Mesenchymal stem cell of the bone marrow (primary cell): Measurements from ENCODE around the genes INSL3, CCDC124 and PIK3R2.

GRCh38 chr19:17821355-17821719 is at the start of gene INSL3:
TSS of gene INSL3 (minus strand) at chr19:17821519.
- CAGE, long polyA plus RNA = no peak

- CAGE, long polyA plus RNA = no peak
These were observed 6.6 kb upstream of the INSL3 start for GRCh38 chr19:17827941-17828381.

GRCh38 chr19:17860409-17861345 is 967 bp downstream of the RPL18A start:
- CAGE, long polyA plus RNA = no peak

DNA sequence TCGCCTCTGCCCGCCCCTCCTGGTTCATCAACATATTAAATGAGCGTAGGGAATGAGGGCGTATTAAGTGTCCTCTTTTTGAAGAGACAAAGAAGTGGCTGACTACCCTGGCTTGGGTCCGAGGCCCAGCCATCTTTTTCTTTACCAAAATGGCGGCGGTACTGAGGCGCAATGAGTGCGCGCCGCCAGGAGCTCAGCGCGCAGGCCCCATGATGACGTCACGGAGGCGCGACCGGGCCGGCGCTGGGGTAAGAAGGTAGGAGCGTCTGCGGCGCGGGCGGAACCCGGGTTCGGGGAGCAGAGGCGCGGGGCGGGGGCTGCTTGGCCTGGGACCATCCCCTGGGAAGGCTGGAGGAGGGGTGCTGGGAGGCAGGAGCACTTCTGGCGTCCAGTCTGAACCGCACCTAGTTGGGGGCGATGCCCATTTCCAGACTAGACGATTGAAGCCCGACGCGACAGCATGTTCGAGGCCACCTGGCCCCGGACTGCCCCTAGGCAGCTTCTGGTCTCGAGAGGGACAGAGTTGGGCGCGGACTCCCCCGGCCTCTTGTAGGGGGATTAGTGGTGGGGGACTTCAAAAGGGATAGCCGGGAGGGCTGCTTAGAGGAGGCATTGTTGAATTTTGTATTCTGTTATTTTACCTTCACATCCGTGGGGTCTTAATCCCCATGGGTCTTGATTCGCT is at the start of gene CCDC124:
TSS of gene CCDC124 (plus strand) at position 223 of the 685 bp plus-strand sequence.
- CAGE, long polyA plus RNA = no peak

GRCh38 chr19:17948949-17949365 is 16.1 kb downstream of the CCDC124 start:
- CAGE, long polyA plus RNA = no peak

- CAGE, long polyA plus RNA = no peak
These were observed 18.2 kb downstream of the KCNN1 start for GRCh38 chr19:17985241-17985459.

- CAGE, long polyA plus RNA = no peak
These were observed 1.2 kb downstream of the ARRDC2 start for GRCh38 chr19:18008708-18010043.

DNA sequence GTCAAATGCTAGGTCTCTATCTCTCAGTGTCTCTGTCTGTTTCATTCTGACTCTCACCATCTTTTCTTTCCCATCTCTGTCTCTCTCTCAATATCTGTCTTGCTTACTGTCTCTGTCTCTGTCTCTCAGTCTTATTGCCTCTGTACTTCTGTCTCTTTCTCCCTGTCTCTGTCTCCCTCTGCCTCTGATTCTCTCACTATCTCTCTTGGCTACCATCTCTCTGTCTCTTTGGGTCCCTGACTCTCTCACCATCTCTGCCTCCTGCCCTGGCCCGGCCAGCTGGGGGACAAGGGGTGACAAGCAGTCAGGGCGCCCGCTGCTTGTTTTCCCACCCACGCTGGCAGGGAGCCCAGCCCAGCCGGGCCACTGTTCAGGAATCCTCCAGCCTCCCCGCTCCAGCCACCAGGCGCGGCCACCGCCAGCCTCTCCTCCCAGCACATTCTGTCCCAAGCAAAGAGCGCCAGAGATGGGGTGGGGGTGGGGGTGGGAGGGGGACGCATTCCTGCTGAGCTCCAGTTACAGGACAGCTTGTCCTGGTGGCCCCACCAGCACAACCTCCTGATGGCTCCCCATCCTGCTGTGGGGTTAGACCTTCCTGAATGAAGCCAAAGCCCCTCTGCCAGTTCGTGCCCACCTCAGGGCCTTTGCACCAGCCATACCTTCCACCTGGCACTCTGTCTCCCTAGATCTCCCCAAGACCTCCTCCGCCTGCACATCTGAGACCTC is 12.2 kb downstream of the ARRDC2 start:
- CAGE, long polyA plus RNA = no peak

- CAGE, long polyA plus RNA = no peak
These were observed 3.0 kb downstream of the MAST3 start for GRCh38 chr19:18100492-18101148.

DNA sequence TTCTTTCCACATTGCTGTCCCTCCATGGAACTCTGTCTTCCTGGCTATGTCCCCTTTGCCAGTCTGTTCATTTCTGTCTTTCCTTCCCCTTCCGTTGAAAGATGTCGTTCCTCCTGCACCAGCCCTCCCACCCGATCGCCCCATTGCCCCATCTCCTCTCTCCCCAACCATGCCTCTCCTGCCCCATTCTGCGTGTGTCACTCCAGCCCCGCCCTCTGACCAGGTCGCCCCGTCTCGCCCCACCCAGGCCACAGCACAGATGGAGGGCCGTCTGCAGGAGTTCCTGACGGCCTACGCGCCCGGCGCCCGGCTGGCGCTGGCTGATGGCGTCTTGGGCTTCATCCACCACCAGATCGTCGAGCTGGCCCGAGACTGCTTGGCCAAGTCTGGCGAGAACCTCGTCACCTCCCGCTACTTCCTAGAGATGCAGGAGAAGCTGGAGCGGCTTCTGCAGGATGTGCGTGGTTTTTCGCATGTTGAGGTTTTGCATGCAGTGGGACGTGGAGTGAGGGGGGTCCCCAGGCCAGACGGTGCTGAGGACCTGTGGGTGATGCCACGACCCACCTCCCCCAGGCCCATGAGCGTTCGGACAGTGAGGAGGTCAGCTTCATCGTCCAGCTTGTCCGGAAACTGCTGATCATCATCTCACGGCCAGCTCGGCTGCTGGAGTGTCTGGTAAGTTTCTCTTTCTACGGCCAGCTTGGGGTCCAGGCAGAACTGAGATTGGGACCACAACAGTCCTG is 26.3 kb downstream of the MAST3 start:
- CAGE, long polyA plus RNA = no peak

DNA sequence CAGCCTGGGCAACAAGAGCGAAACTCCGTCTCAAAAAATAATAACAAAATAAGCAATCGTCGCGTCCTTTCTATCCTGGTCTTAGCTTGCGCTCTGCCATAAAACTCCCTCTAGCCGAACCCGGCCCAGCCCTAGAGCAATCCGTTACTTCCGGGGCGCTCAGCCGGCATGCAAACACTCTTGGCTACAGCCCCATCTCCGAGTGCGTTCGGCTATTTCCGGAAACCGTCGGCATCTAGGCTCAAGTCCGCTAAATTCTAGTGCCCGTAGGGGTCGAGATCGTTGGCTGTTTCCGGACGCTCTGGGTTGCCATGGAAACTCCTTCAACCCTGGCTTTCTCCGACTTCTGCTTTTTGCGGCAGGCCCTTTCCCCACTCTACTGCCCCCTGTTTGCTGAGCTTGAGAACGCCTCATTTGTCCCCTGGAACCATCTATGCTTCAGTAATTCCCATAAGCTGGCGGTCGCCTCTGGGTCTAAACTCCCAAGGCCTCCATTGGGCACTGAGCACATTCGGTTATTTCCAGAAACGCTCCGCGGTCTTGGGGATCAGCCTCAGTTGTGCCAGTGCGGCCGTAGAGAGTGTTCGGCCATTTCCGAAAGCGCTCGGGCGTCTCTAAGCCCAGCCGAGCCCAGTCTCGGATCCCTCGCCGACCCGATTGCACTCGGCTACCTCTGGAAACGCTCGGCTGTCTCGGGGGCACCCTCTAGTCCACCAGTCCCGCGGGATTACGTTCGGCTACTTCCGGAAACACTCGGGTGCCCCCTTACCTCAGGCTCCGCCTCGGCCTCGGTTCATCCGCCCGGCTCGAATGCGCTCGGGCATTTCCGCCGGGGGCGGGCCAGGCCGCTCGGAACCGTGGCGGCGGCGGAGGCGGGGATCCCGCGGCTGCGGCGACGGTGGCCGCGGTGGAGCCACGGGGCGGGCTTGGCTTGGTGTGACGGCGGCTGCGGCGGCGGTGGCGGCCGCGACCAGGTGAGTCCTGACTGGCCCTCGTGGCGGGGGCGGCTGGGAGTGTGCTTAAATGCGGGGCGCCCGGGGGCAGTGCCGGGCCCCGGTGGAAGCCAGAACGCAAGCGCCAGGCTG is at the start of gene PIK3R2:
TSS of gene PIK3R2 (plus strand) at position 843 of the 1,085 bp plus-strand sequence.
- CAGE, long polyA plus RNA = no peak

DNA sequence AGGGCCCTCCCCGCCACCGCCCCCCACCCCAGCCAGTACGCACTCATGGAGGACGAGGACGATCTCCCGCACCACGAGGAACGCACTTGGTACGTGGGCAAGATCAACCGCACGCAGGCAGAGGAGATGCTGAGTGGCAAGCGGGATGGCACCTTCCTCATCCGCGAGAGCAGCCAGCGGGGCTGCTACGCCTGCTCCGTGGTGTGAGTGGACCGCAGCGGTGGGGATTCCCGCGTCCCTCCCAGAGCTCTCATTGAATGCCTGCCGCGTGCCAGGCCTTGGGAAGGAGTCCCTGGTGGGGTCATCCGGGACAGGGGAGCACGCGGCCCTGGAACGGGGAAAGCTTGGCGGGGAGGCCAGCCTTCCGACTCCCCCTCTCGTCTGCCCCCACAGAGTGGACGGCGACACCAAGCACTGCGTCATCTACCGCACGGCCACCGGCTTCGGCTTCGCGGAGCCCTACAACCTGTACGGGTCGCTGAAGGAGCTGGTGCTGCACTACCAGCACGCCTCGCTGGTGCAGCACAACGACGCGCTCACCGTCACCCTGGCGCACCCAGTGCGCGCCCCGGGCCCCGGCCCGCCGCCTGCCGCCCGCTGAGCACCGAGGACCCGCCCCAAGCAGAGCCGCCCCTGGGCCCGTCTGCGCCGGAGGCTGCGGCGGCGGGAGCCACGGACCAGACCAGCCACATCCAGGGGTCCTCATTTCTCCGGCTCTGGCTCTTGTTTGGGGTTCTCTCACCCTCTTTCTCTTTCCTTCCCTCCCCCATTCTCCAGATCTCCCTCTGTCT is 4.7 kb upstream of the IFI30 start:
- CAGE, long polyA plus RNA = no peak

GRCh38 chr19:18193539-18194436 is 770 bp downstream of the MPV17L2 start:
- CAGE, long polyA plus RNA = no peak

DNA sequence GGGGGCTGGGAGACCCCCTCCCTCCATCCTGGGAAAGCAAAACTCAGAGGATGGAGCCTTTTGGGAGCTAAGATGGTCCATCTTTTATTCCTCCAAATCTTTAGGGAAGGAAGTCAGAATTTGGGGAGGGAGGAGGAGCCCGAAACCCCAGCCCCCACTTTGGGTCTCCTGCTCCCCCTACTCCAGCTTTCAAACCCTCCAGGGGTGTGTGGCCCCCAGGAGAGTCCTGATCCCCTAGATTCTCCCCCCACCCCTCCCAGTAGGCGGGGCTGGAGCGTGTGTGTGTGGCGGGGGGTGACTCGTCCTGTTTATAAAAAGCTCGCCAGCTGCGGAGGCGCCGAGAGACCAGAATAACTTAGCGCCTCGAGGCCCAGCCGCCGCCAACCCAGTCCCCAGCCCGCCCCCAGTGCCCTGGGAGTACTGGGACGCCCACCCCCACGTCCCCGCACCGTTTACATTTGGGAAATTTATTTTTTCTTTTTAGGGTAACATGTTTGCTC is 1.2 kb upstream of the RAB3A start:
- CAGE, long polyA plus RNA = no peak

DNA sequence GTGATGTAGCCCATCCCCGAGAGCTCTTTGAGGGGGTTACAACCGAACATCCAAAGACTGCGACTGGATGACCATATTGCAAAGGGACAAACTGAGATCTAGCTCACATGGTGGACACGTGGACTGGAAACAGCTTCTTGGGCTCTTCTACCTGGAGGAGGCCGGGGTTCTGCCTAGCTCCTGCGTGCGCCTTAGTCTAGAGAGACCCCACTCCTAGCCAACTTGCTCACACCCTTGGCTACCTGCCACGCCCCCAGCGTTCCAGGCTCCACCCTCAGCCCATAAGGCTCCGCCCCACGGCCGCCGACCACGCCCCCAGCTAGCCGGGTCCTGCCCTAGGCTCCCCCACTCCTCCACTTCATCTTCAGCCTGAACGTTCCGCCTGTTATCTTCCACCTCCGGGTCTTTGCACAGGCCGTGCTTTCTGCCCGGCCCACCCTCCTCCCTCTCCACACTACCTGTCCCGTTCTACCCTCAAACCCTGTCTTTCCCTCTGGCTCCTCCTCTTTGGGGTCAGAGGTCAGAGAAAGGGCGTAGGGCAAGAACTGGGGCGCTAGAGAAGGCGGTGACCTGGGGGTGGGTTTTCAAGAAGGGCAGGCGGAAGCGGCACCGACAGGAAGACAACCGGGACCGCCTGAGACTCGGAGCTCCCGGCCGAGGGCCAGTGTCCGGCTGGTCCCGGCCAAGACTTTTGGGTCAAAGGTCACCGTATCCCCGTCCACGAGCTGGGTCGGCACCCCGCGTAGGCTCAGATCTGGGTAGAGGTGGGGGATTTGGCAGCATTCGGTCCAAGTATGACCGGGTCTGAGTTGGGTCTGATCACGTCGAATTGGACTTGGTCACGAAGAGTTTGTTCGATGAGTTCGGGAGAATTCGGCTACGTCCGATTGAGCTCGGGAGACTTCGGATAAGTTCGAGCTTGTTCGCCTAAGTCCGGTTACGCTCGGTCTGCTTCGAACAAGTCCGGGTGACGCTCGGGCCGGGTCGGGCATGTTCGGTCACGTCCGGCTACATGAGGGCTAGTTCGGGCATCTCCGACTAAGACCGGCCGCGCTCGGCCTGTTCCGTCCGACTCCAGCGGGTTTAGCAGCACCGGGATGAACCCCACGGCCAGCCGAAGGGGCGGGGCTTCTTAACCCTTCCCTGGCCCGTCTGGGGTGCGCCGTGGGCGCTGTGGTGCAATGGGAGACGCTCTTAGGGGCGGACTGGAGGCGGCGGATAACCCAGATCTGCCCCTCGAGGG is 2.2 kb downstream of the PDE4C start:
- CAGE, long polyA plus RNA = no peak

DNA sequence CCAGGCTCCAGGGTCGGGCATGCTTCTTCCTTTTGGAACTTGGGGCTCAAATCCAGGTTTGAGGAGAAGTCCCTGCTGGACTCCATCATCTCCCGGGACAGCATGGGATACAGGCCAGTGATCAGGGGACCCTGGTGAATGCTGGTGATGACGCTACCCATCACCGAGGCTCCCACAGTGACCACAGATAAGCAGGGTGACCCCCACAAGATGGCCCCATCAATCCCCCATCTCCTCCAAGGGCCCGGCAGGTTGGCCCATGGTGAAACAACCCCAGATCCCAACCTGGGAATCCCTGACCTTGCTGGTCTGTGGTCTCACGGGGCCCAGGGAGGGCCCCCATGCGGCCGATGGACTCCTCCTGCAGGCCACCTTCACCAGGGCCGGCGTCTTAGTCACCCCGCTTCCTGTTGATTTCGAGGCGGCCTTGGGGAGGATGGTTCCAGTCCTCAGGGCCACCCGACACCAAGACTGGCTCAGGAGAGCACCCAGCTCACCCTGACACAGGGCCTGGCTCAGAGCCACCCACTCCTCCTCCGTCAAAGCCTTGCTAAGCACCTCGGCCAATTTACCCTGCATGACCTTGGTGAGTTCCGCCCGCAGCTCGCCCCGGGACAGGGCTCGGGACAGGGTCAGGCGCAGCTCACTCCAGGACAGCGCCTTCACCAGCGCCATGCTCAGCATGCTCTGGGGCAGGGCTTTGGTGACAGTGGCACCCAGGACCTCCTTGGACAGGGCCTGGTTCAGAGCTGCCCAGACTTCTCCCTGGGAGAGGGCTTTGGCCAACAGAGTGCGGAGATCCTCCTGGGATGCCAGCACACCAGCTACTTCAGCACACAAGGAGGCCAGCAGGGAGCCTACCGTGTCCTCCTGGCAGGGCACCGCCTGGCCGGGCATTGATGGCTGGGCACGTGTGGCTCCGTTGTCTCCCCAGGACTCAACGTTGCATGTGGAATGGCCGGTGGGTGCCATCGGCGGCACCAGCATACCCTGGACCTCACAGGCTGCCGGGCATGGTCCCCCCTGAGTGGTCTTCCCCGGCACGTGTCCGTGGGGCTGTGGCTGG is 9.9 kb downstream of the IQCN start:
- CAGE, long polyA plus RNA = no peak

- CAGE, long polyA plus RNA = no peak
These were observed 7.7 kb downstream of the IQCN start for GRCh38 chr19:18266210-18267209.

DNA sequence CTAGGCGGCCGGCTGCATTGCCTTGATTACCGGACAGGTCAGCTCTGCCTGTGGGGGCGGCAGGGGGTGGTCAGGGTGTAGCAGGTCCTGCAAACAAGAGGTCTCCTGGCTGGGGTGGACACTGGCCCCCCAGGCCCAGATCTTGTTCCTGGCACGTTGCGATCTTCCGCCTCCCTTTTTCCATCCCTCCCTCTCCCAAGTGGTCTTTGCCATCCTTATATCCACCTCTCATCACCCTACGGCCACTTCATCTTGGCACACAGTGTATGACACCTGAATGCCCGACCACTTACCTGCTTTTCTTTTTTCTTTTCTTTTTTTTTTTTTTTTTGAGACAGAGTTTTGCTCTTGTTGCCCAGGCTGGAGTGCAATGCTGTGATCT is 6.8 kb downstream of the IQCN start:
- CAGE, long polyA plus RNA = no peak

GRCh38 chr19:18271173-18271795 is 3.0 kb downstream of the IQCN start:
- CAGE, long polyA plus RNA = no peak

DNA sequence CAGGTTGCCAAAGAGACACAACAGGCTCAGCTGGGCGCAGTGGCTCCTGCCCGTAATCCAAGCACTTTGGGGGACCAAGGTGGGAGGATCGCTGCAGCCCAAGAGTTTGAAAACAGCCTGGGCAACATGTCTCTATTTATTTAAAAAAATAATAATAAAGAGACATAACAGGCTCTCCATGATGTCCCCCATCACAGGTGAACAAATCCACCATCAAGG is 382 bp downstream of the IQCN start:
- CAGE, long polyA plus RNA = no peak